Measurements from ENCODE around the gene PPP2R3A.

- PRO-cap, result no peak
CAGE:
- cytosol, long polyA plus RNA, result no peak
- long polyA plus RNA, result no peak
- nucleus, long polyA plus RNA, result no peak
These were observed 12.9 kb downstream of the BFSP2 start for GRCh38 chr3:133412766-133413064.

DNA sequence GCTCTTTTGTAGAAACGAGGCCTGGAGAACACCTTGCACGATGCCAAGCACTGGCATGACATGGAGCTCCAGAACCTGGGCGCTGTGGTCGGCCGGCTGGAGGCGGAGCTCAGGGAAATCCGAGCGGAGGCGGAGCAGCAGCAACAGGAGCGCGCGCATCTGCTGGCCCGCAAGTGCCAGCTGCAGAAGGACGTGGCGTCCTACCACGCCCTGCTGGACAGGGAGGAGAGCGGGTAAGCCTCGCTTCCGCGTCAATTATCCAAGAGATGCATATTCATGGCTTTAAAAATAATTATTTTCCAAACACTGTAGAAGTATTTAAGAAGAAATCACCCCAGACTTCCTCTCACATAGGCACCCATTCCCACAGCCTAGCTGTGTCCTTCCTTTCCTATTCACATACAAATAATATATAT lies 72.5 kb downstream of the BFSP2 start:
- PRO-cap, result no peak
CAGE:
- cytosol, long polyA plus RNA, result no peak
- long polyA plus RNA, result no peak
- nucleus, long polyA plus RNA, result no peak

DNA sequence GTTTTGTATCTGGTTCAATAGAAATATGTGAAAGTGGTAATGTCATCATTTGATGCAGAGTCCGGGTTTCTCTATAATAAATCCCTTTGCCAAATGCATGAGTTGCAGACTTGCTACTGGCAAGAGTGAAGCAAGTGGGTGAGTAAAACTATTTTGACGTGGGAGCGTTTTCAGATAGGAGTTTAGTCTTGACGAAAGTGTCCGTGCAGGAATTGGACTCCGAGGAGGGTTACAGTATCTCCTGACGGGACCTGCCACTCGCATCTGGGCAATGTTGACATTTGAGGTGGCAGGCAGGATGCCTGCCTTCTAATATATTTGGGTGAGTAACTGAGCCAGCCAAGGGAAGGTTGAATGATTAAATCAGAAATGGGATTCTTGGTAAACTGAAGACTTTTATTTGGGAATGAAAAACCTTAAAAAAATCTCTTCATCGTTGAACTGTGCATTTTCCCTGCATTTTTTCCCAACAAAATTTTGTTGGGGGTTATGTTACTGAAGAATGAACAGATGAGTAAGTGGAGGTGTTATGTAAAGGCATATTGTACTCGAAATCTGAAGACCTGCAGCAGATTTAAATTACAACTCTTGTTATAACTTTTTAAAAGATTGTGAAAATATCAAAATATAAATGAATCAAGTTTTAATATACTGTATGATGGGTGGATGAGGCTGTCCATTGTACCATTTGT lies 16.2 kb downstream of the CDV3 start:
- PRO-cap, result no peak
CAGE:
- cytosol, long polyA plus RNA, result no peak
- long polyA plus RNA, result no peak
- nucleus, long polyA plus RNA, result no peak

DNA sequence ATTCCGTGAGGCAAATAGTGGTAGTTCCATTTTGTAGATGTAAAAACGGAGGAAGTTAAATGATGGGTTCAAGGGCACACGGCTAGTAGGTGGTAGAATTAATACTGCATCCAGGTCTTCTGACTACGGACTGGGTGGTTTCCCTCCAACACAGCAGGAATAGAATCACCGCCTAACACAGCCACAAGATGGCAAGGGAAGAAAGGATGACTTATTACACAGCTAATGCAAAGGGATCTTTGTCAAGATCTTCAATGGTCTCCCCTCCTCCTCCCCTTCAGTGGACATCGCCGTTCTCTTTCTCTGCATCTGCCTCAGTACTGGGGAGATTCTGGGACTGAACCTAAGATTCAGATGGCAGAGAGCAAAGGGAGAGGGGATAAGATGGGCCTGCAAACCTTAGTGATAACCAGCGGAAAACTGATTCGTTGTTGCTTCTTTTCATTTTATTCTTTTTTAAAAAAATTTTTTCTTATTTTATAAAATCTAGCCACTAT lies 592 bp upstream of the TOPBP1 start:
- PRO-cap, result no peak
CAGE:
- cytosol, long polyA plus RNA, result no peak
- long polyA plus RNA, result no peak
- nucleus, long polyA plus RNA, result no peak

DNA sequence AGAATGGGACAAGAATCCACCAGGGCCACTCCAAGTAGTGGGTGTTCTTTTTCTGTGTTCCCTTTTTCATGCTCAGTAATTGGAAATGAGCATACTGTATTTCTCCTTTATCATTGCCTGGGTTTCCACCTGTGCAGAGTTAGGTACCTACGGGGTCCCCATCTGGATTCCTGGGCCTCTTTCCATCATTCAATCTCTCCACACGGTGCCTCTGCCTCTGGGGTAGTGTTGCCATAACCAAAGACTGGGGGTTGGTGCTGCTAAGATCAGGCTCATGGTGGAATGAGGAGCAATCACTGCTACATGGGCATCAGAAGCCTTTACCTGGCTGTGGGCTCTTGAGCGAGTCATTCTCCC lies 10.1 kb downstream of the TF start:
- PRO-cap, result no peak
CAGE:
- cytosol, long polyA plus RNA, result no peak
- long polyA plus RNA, result no peak
- nucleus, long polyA plus RNA, result no peak

DNA sequence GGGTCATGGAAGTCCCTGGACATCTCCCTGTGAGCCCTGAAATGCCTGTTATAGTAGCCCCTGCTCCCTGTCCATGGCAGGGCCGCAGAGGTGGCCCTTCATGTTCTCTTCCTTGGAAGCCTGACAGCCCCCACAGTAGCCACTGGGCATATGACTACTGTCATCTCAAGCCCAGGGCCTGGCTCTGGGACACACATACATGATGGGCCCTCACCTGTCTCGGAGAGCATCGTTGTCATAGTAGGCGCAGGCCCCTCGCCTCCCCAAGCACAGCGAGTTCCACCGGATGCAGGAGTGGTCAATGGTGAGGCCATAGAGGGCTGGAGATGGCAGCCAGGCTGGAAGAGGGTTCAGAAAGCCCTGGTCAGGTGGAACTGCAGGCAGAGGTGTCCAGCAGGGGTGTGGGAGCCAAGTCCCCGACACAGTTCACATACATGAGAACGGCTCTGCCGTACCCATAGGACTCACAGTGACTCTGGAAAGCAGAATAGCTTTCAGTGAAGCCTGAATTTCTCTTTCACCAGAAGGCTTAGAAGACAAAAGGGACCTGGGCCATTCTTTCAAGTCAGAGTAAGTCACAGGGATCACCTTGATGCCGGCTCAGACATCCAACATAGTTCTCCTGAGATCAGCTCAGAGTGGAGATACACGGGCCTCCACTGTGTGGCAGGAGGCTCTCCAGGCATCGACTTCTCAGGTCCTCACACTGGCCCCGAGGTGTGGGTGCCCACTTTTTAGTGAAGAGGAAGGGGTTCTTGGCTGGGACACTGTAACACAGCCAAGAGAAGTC lies 40.1 kb upstream of the RAB6B start:
- PRO-cap, result no peak
CAGE:
- cytosol, long polyA plus RNA, result no peak
- long polyA plus RNA, result no peak
- nucleus, long polyA plus RNA, result no peak

DNA sequence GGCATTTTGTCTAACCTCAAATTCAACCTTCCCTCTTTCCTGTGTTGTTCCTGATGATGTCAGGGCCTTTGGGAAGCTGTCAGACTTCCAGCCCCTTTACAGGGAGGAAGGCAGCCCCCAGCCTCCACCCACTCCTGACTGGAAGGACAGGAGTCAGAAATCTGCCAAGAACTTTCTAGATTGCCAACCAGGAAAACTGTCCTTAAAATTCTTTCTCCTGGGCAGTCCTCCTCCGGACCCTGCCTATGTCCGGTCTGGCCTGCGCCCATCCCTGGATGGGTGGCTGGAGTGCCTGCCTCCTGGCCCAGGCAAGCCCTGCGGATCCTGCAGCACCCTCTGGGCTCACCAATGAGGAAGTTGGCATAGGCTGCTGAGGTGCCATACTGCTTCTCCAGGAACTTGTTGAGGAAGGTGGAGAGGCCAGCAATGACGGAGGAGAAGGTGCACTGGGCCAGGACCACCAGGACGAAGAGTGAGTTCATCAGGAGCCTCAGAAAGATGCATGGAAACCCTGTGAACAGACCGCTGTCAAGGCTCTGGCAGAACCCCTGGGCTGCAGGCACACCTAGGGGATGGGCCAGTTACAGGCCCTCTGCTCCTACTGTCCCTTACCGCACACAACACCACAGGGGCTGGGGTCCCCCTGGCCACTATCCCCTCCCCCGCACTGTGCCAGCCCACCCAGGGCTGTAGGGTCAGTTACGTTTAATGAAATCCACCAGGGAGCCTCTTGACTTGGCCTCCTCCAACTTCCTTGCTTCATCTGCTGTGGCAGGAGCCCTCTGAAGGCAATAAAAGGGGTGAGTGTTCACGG lies 52.7 kb upstream of the RAB6B start:
- PRO-cap, result no peak
CAGE:
- cytosol, long polyA plus RNA, result no peak
- long polyA plus RNA, result no peak
- nucleus, long polyA plus RNA, result no peak

- PRO-cap, result no peak
CAGE:
- cytosol, long polyA plus RNA, result no peak
- long polyA plus RNA, result no peak
- nucleus, long polyA plus RNA, result no peak
These were observed 61.3 kb downstream of the SLCO2A1 start for GRCh38 chr3:133968202-133969121.

DNA sequence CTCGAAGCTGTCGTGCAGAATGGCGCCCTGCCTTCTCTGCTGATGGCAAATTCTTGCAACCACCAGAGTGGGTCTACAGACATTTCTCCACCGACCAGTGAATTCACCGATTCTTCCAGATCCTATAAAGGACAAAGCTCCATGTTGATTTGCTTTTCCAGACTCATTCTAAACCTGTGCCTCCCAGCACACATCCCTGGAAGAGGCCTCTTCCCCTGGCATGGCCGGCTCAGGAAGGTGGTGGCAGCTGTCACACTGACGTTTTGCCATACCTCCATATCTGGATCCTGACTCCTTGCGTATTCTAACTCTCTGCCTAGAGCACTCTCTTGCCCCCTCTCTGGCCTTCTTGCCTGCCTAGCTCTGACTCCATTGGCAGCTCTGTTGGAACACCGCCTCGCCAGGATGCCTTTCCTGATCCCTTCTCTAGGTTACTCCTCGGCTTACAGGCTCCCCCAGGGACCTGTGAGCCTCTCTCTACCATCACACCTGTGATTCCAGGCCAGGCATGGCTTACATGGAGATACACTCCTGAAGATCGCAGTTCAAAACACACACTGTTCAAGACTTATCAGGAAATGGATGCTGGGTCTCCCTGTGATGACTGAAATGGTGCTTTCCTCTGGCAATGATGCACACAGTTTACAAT lies 30.9 kb downstream of the SLCO2A1 start:
- PRO-cap, result no peak
CAGE:
- cytosol, long polyA plus RNA, result no peak
- long polyA plus RNA, result no peak
- nucleus, long polyA plus RNA, result no peak

GRCh38 chr3:134039787-134040179 lies 10.1 kb upstream of the SLCO2A1 start:
- PRO-cap, result no peak
CAGE:
- cytosol, long polyA plus RNA, result no peak
- long polyA plus RNA, result no peak
- nucleus, long polyA plus RNA, result no peak

DNA sequence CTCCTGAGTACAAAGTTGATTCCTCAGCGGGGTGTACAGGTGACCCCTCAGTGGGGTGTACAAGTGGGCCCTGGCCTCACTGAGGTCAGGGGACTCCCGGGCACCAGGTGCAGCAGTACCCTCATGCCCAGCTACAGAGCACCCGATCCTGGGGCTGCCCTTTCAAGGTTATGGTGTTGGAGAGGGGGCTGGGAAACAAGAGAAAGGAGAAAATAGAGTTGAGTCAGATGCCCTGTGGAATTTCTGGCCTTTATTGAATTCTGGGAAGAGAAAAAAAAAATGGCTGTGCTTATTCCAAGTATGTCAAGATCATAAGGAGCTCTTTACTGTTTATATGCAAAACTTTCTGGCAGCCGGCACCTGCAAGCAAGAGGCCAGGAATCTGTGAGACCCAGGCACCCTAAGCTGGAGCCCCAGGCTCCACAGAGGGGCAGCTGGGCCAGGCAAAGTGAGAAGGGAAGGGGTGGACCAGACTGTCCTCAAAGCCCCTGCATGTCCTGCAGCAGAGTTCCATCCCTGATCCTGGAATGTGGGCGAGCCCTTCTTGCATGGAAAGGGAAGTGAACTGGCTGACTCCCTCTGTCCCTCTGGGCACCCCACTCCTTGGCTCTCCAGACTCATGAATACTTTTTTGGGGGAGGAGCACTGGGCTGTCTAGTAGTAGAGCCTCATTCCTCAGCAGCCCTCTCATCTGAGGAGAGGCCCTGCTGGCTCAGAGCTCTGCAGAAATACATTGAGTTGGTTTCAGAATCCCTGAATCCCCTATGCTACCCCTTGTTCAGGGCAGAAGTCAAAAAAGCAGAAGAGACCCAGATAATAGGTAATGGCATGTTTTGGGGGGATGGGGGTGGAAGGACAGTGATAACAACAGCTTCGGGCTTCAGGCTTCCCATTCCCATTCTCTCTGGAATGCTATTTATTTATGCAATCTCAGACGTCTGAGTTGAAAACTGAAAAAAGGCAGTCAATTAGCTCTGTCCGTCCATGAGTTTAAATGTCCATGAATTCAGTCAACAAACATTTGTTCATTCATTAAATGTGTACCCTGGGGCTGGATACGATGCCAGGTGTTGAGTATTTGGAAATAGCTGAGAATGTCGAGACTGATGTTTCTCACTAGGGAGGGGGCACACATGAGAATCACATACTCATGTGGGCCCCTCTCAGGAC lies 42.8 kb downstream of the AMOTL2 start:
- PRO-cap, result no peak
CAGE:
- cytosol, long polyA plus RNA, result no peak
- long polyA plus RNA, result no peak
- nucleus, long polyA plus RNA, result no peak

- PRO-cap, result no peak
CAGE:
- cytosol, long polyA plus RNA, result no peak
- long polyA plus RNA, result no peak
- nucleus, long polyA plus RNA, result no peak
These were observed 40.7 kb downstream of the AMOTL2 start for GRCh38 chr3:134333268-134334167.

- PRO-cap, result no peak
CAGE:
- cytosol, long polyA plus RNA, result no peak
- long polyA plus RNA, result no peak
- nucleus, long polyA plus RNA, result no peak
These were observed 8.7 kb downstream of the AMOTL2 start for GRCh38 chr3:134365469-134366058.

- PRO-cap, result no peak
CAGE:
- cytosol, long polyA plus RNA, result no peak
- long polyA plus RNA, result no peak
- nucleus, long polyA plus RNA, result no peak
These were observed 44.5 kb upstream of the KY start for GRCh38 chr3:134695297-134695724.

DNA sequence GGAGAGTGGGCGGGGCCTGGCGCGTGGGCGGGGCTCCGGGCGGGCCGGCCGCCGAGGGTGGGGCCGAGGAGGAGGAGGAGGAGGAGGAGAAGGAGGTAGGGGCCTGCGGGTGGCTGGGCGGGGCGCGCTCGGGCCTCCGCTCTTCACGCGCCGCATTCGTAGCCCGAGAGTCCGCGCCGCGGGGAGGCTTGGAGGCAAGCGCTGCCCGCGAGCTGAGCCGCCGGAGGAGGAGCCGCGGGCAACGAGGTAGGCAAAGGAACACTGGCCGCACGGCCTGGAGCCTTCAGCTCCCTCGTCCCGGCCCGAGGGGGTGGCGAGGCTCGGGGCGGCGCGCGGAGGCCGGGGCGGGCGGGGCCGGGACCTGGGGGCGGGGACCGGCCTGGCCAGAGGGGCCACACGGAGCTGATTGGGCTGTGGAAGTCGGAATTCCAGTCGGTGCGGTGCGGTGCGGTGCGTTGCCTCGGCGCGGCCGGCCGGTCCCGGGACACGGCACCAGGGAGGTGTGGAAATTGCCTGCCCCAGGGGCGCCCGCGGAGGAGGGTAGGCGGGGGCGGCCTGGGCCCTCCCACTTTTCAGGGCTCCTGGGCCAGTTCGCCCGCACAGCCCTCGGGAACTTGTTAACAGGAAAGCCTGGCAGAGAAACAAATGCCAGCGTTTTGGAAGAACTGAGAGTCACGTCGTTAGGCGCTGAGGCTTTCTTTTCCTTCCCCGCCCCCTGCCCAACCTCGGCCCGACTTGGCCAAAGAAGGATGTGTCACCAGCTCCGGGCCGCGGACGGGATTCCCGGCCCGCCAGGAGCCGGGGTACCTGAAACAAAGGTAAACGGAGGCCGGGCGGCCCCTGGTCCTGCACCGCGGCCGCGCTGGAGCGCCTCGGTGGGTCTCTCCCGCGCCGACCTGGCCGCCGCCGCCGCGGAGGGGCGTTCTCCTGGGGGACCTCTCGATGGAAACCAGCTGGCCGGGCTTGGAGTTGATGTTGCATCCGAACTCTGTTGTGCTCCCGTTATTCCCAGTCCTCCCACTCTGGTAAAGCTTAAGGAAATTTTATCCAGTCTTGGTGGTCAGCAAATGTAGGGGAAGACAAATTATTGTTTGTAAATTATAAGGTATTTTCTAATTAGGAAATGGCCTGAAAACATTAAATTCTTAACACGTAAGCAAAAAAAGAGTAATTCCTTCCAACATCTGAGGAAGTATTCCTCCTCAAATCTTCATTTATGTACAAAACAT lies at the start of gene PPP2R3A:
Gene PPP2R3A, plus strand, starts transcription at position 125 of the 1,229 bp plus-strand sequence.
- PRO-cap, result bidirectional peak, plus-strand start at position 169 of the sequence, minus-strand start outside the sequence
CAGE:
- cytosol, long polyA plus RNA, result no peak
- long polyA plus RNA, result start-site peak on the plus strand centred at position 121 of the sequence, 96 bp wide, 51 and 30 reads in 2 replicates
- nucleus, long polyA plus RNA, result start-site peak on the plus strand centred at position 99 of the sequence, 66 bp wide, 19 and 51 reads in 2 replicates

GRCh38 chr3:136858467-136858806 lies 3.6 kb upstream of the NCK1 start:
- PRO-cap, result no peak
CAGE:
- cytosol, long polyA plus RNA, result no peak
- long polyA plus RNA, result no peak
- nucleus, long polyA plus RNA, result no peak

- PRO-cap, result no peak
CAGE:
- cytosol, long polyA plus RNA, result no peak
- long polyA plus RNA, result no peak
- nucleus, long polyA plus RNA, result no peak
These were observed 31.7 kb downstream of the NCK1 start for GRCh38 chr3:136893631-136894203.

DNA sequence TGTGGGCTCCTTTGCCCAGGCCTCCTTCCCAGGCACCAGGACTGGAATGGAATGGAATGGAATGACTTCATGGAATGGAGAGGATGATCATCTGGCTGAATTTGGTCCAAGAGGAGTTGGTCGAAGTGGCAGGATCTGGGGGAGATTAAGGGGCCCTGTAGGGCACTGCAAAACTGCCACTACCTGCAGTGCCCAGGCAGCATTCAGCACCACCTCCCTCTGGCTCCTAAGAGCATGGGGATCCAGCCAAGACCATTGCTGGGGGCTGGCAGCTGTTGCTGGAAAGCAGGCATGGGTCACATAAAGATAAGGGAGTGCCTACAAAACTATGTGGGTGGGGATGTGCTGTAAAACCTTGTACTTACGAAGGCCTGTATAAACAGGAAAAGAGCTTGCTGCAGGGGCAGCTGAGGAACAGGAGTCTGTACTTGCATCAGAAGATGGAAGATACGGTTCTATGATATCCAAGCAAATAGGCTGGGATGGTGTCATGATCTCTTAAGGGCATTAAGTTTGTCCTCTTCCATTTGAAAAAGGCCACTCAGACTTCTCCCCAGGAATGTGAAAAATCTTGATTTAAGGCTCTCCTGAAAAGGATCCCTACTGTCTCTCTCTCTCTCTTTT lies 27.0 kb downstream of the IL20RB start:
- PRO-cap, result no peak
CAGE:
- cytosol, long polyA plus RNA, result no peak
- long polyA plus RNA, result no peak
- nucleus, long polyA plus RNA, result no peak

DNA sequence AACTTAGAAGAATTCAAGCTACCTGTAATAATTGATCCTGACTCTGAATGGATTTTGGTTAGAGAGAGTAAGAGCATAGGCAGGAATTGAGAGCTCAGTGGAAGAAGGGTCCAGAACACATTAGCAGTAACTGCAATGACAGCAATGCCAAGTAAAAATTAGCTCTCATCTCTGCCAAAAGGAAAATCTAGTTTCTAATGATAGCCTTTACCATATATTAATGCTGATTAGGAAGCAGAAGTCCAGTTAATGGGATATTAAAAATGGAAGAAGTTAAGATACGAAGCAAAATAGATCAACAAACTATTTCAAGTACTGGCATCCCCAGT lies 61.1 kb downstream of the ARMC8 start:
- PRO-cap, result no peak
CAGE:
- cytosol, long polyA plus RNA, result no peak
- long polyA plus RNA, result no peak
- nucleus, long polyA plus RNA, result no peak

- PRO-cap, result no peak
CAGE:
- cytosol, long polyA plus RNA, result no peak
- long polyA plus RNA, result no peak
- nucleus, long polyA plus RNA, result no peak
These were observed 24.4 kb downstream of the MRAS start for GRCh38 chr3:138372656-138373207.

All from A549 (cell line).